Upper lobe of left lung (tissue), 5 donors: Measurements from ENCODE around the genes CELSR3, KLHDC8B, IP6K1 and MON1A.

- PRO-cap, 2 experiments = peak in 1 of 2 experiments; most common plus-strand start chr3:48663002 (in 1)
- RAMPAGE, long total RNA, 4 experiments = no peak in any of the 4 experiments
These were observed at the start of gene CELSR3 for GRCh38 chr3:48662537-48663466. Gene CELSR3, minus strand, starts transcription at chr3:48662886.

GRCh38 chr3:48686247-48686494, 456 bp upstream of the NCKIPSD start:
- PRO-cap, 2 experiments = peak in 1 of 2 experiments; most common minus-strand start chr3:48686355 (in 1)
- RAMPAGE, long total RNA, 4 experiments = no peak in any of the 4 experiments

DNA sequence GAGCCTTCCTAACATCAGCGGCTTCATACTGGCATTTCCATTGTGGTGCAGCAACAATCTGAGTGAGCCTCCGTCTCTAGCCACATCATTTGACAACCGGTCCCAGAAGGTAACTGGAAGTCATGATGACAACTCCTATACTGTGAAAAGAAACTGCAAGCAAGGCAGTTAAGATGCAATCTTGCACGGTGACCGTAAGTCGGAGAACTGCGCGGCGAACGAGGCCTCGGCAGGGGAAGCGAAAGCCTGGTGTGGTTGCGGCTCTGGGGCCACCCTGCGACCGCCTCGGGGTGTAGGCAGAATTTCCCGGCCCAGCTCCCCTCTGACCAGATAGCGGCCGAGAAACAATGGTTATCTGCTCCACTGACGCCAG, 464 bp upstream of the ARIH2 start:
- PRO-cap, 2 experiments = no peak in any of the 2 experiments
- RAMPAGE, long total RNA, 4 experiments = no peak in any of the 4 experiments

- PRO-cap, 2 experiments = no peak in any of the 2 experiments
- RAMPAGE, long total RNA, 4 experiments = no peak in any of the 4 experiments
These were observed 7.8 kb downstream of the ARIH2 start for GRCh38 chr3:48926366-48926979.

GRCh38 chr3:48926980-48927376, 8.3 kb downstream of the ARIH2 start:
- PRO-cap, 2 experiments = no peak in any of the 2 experiments
- RAMPAGE, long total RNA, 4 experiments = no peak in any of the 4 experiments

DNA sequence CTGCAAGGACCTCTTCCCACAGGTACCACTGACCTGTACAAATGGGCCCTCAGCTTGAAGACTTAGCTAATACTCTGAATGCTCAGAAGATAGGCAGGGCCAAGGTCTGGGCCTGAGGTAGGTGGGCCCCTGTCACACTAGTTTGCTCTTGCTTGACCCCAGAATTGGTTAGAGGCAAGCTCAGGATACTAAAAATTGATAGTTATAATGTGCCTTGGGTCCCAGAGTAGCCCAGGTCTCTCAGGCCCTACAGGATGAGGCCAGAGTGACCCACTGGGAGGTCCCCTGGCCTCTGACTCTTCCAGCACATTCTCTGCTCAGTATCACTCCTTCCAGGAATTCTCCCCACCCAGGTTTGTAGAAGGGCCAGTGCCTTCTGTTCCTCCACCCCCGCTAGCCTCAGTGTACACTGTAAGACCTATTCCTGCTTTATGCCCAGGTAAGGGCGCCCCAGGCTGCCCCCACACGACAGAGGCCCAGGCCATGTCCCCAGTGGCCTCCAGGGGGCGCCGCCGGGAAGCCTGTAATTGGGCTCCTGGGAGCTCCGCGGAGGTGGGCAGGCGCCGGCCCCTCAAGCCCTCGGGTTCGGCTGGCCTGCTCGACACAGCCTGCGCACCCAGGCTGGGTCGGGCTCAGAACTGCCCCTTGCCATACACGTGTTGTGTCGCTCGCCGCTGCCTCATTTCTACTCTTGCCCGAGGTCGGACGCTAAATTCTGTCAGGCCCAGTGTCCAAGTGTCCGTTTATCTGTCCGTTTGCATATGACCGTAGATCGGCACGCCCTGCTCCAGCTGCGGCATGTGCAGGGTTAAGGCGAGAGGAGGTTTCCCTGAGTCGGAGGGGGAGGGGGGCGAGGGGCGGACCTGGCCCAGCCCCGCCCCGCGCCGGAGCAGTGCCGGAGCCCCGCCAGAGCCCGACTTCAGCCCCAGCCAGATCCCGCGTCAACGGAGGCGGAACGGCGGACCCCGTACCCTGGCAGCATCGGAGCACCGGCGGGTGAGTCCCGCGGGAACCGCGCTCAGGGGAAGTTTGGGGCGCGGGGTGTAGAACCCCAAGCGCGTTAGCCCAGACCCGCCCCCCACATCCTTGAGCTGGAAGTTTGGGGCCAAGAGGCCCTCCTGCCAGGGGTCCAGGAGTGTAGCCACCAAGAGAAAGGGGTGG, at the start of gene KLHDC8B:
KLHDC8B (plus strand) TSS at position 909 of the 1,161 bp plus-strand sequence.
- PRO-cap, 2 experiments = peak in 2 of 2 experiments; most common plus-strand start position 526 of the sequence (in 2); most common minus-strand start position 763 of the sequence (in 1)
- RAMPAGE, long total RNA, 4 experiments = start-site peak on the plus strand in 2 of 4 experiments, centred at positions 923 to 935 of the sequence, 43 to 77 reads per replicate

DNA sequence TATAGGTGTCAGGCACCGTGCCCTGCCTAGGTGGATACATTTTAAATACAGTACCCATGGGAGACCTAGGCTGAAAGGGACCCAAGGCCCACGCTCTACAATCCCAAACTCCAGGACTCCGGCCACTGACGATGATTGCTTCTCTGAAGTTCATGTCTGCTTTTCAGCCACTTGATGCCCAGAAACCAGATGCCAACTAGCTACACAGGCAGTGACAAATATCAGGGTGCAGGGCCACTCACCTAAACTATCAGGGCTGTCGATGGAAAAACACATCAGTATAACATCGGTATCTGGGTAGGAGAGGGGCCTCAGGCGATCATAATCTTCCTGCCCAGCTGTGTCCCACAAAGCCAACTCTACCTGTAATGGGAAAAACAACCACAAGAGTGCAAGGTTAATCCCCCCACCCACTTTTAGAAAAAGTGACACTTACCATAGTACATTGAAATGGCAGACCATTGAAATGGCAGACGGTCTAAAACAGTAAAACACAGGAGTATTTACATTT, 10.1 kb upstream of the GPX1 start:
- PRO-cap, 2 experiments = no peak in any of the 2 experiments
- RAMPAGE, long total RNA, 4 experiments = start-site peak on the minus strand in 1 of 4 experiments, centred at position 289 of the sequence, 223 reads per replicate

GRCh38 chr3:49378240-49378986, 20.3 kb upstream of the GPX1 start:
- PRO-cap, 2 experiments = no peak in any of the 2 experiments
- RAMPAGE, long total RNA, 4 experiments = no peak in any of the 4 experiments

DNA sequence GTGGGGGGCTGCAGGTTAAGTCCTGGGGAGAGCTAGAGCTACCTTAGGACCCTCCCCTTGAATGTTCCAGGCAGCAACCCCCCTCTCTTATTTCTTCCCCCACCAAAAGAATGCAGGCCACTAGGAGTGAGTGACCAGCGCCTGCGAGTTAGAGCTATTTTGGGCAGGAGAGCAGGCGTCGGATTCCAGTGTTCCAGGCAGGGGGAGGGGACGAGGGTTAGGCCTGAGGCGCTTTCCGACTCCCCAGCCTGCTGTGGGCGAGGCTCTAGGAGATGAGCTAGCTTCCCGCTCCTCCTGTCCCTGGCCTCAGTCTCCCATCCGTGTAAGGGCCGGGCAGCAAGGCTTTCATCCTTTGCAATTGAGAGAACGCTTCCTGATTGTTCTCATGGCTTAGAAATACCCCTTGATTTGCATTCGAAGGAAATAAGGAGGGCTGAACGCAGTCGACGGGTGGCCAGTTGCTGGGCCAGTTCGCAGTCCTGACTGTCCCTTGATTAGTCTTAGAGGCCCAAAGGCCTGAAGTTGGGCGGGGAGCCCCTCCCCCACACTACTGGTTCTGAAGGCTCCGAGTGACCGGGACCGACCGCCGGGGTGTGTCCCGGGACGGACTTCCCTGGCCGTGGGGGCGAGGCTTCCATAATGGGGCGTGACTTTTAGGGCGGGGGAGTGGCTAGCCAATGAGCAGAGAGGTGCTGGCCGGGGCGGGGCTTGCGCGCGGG, 522 bp upstream of the DAG1 start:
- PRO-cap, 2 experiments = peak in 2 of 2 experiments; most common plus-strand start position 188 of the sequence (in 1); most common minus-strand start position 578 of the sequence (in 1)
- RAMPAGE, long total RNA, 4 experiments = no peak in any of the 4 experiments

DNA sequence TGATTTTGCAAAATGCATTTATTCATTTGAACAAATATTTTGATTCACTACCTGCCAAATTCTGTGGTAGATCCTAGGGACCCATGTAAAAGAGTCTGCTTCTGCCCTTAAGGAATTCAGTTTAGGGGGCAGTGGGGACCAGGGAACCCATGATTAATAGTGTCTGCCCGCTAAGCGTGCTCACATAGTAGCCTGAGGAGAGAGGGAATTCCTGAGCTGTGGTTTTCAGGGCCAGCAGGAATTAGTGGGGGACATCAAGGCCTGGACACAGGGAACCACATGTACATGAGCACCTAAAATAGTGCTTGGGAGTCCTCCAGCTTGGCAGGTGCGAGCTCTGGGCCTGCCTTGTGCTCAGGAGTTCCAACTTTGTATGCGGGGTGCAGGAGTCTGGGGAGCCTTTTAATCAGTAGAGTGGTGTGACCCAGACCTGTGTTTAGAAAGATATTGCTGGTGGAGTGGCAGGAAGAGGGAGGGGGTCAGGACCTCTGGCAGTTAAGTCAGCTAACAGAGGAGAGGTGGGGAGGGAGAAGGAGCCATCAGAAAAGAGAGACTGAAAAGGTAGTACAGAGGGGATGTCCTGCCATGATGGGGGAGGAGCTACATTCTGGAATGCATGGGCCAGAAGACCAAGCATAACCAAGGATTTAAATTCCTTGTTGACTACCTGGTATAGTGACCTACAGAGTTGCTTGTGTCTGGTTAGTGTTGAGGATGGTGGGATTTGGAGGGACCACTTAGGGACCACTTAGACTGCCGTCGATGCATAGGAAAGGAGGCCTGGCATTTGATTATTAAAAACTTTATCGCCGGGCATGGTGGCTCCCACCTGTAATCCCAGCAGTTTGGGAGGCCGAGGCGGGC, 1.9 kb downstream of the DAG1 start:
- PRO-cap, 2 experiments = no peak in any of the 2 experiments
- RAMPAGE, long total RNA, 4 experiments = no peak in any of the 4 experiments

DNA sequence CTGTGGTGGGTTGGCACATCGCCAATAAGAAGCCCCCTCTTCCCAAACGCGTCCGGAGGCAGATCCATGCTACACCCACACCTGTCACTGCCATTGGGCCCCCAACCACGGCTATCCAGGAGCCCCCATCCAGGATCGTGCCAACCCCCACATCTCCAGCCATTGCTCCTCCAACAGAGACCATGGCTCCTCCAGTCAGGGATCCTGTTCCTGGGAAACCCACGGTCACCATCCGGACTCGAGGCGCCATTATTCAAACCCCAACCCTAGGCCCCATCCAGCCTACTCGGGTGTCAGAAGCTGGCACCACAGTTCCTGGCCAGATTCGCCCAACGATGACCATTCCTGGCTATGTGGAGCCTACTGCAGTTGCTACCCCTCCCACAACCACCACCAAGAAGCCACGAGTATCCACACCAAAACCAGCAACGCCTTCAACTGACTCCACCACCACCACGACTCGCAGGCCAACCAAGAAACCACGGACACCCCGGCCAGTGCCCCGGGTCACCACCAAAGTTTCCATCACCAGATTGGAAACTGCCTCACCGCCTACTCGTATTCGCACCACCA, 22.8 kb upstream of the BSN start:
- PRO-cap, 2 experiments = no peak in any of the 2 experiments
- RAMPAGE, long total RNA, 4 experiments = no peak in any of the 4 experiments

GRCh38 chr3:49533593-49534209, 20.6 kb upstream of the BSN start:
- PRO-cap, 2 experiments = no peak in any of the 2 experiments
- RAMPAGE, long total RNA, 4 experiments = no peak in any of the 4 experiments

DNA sequence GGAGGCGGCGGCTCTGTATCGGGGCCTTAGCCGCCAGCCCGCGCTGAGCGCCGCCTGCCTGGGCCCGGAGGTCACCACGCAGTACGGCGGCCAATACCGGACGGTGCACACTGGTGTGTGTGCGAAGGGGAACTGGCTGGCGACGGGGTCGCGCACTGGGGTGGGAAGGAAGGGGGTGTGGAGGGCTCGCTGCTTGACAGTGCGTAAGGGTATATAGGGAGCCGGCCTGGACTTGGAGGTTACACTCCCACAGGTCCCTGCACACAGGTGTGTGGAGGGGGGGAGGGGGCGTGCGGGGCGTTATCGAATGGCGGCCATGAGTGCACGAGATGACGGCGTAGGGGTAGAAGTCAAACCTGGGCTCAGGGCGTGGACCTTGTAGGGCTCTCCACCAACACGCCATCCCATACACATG, 365 bp downstream of the APEH start:
- PRO-cap, 2 experiments = no peak in any of the 2 experiments
- RAMPAGE, long total RNA, 4 experiments = start-site peak on the plus strand in 1 of 4 experiments, centred at position 66 of the sequence, 20 reads per replicate

DNA sequence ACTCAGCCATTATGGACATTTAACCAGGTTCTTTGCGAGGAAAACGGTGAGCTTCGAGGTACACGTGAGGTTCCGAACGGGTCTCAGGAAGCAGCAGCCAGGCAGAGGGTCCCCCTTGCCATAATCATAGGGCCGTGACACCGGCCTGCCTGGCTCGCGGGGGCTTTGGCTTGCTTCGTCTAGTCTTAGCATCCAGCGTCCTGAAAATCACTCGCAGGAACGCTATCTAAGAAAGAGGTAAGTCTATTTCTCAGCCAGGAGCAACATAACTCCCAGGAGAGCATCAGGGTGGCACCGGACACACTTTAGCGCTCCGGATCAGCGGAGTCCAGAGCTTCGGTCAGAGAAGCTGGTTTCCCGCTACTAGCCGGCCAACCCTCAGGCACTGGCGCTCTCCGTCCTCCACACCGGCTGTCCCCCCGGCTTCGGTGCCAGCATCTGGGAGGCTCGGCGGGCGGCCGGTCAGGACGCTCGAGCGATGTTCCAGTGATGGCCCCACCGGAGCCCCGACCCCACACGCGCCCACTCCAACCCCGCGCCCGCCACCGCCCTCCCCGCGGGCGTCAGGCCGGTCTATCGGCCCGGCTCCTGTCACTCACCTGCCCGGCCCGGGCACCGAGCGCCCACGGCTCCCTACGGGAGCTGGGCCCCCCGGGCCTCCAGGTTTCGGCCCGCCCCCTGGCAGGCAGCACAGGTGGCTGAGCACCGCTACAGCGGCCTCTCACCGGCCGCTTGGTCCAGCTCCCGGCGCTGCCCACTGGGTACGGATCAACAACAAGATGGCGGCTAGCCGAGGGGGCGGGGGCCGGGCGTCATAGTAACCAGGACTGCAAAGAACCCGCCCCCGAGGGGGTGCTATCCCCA, at the start of gene IP6K1:
IP6K1 (minus strand) TSS at position 788 of the 864 bp plus-strand sequence.
- PRO-cap, 2 experiments = peak in 2 of 2 experiments; most common minus-strand start position 734 of the sequence (in 1)
- RAMPAGE, long total RNA, 4 experiments = start-site peak on the minus strand in 4 of 4 experiments, centred at positions 756 to 777 of the sequence, 65 to 227 reads per replicate

GRCh38 chr3:49791445-49791925, 5.1 kb upstream of the IP6K1 start:
- PRO-cap, 2 experiments = no peak in any of the 2 experiments
- RAMPAGE, long total RNA, 4 experiments = no peak in any of the 4 experiments

DNA sequence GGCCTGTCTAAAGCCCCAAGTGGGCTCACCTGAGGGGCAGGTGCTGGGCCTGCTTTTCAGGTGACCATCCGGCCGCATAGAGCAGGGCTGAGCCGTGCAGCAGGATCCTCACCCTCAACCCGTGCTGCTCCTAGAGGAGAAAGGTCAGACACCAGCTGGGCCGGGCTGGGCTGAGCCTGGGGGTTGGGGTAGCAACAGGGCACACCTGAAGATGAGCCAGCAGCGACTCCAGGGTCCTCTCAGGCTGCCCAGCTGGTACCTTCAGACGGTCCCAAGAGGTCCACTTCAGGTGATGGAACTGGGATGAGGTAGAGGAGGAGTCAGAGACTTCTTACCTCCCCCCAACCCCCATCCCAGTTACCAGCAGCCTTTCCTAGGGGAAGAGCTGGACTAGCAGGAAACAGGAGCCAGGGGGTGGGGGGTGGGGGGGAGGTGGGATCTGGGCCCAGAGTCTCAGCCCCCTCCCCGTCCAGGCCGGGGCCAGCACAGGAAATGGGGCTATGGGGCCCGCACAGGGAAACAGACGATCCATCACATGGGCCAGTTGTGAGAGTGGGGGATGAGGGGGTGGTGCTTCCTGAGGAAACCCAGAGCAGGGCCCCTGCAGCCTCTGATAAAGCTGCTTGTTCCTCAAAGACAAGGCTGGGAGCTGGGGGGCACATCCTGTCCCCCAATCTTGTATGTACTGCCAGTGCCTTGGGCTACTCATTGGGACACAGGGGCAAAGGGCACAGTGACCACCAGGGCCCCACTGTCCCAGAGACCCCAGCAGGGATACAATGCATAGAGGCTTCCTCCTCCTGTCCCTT, 3.0 kb downstream of the INKA1 start:
- PRO-cap, 2 experiments = peak in 1 of 2 experiments; most common plus-strand start position 633 of the sequence (in 1)
- RAMPAGE, long total RNA, 4 experiments = no peak in any of the 4 experiments

DNA sequence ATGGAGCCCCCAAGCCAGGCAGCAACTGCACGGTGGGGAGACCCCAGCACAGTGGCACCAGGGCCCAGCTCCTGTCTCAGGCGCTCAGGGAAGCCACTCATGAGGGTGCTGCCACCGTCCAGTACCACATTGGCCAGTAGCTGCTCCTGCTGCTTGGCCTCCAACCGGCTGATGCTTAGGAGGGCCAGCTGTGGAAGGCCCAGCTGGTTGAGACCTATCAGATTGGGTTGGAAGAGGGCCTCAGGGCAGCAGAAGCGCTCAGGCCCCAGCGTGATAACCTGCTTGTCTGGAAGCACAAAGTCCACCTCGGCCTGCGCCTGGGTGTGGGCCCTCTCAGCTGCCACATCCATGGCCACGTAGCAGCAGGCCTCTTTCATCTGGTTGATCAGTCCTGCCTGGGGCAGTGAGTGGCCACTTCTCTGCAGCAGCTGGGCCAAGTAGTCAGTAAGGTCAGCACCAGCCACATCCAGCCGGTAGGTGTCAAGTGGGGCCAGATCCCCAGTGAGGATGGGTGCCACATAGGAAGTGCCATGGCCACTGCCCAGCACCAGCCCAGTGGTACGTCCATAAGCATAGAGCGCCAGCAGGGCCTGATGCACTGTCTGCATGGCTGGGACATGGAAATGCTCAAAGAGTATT, 3.9 kb upstream of the CAMKV start:
- PRO-cap, 2 experiments = no peak in any of the 2 experiments
- RAMPAGE, long total RNA, 4 experiments = no peak in any of the 4 experiments

- PRO-cap, 2 experiments = peak in 2 of 2 experiments; most common plus-strand start chr3:49930001 (in 2); most common minus-strand start chr3:49929811 (in 2)
- RAMPAGE, long total RNA, 4 experiments = start-site peak on the minus strand in 3 of 4 experiments, at chr3:49929595-49929882 at its widest, 5 to 55 reads per replicate
These were observed at the start of gene MON1A for GRCh38 chr3:49929210-49930413. Gene MON1A, minus strand, starts transcription at chr3:49929811.

GRCh38 chr3:49983229-49984009, 43.5 kb downstream of the RBM6 start:
- PRO-cap, 2 experiments = no peak in any of the 2 experiments
- RAMPAGE, long total RNA, 4 experiments = no peak in any of the 4 experiments

DNA sequence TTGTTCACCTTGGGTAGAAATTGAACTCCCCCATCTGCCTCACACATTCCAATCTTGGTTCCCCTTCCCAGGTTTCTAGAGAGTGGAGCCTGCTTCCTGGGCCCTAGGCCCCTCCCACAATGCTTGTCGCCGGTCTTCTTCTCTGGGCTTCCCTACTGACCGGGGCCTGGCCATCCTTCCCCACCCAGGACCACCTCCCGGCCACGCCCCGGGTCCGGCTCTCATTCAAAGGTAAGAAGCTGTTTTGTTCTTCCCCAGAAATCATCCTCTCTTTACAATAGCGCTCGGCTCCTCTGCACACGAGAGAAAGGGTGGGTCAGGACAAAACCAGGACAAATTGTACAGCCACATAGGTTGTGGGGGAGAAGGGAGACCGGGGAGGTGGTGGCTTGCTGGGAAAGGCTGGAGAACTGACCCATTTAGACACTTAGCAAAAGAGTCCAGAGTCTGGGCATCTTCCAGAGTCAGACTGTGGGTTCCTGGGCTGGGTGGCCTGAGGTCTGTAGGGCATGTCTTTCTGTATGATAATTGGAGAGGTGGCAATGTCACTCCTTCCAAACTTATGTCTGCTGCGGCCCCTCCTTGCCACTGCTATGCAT, 4.5 kb downstream of the SEMA3F start:
- PRO-cap, 2 experiments = no peak in any of the 2 experiments
- RAMPAGE, long total RNA, 4 experiments = no peak in any of the 4 experiments